Measurements from ENCODE around the genes RFX7 and MYZAP.

DNA sequence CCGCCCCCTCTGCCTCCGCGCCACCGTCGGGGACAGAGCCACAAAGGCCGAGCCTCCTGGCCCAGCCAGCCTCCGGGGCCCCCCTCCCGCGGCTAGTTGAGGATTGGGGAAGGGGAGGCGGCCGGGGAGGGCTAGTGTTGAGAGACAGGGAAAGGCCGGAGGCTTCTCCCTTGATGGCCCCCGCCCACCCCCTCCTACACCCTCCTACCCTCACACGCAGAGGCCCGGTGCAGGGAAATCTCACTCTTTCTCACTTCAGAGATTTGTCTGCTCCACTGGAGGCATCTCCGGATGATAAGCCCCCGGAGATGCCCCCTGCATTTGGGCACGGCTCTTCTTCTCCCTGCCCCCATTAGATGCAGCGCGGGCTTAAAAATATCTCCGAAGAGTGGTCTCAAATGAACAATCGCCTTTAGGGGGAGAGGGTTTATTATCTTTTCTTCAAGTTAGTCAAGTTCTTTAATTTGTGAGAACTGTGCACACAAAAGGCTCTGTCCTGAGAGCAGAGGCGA is 495 bp upstream of the PRTG start:
- PRO-cap, 2 experiments, result no peak in any of the 2 experiments

GRCh38 chr15:55910565-55911104 is 82.8 kb downstream of the NEDD4 start:
- PRO-cap, 2 experiments, result no peak in any of the 2 experiments

DNA sequence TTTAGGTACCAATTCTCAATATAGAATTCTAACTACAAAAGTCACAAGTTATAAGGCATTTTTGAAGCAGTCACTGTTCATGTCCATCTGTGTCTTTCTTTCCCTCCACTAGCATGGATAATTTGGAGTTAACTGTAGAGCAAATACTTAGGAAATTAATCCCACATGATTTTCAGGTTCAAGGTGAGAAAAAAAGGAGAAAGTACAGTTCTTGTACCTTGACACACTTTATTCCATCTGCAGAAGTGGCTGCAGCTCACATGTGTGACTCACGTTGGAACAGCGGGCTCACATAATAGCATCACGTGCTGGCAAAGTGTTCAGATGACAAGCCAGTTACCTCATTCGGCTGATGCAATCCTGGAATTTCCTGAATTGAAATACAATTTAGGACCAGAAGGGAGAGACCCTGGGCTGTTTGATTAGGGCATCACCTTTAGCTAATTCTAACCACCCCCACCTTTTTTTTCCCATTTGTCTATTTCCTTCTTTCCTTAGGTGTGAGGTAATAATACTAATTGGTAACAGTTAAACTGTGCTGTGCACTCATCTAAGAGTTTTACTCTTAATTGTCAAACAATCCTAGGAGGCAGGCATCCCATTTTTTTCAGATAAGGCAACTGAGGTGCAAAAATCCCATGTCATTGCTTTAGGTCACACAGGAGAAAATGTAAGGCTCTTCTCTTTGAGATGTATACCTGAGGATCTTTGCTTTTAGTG is 47.1 kb upstream of the NEDD4 start:
- PRO-cap, 2 experiments, result no peak in any of the 2 experiments

DNA sequence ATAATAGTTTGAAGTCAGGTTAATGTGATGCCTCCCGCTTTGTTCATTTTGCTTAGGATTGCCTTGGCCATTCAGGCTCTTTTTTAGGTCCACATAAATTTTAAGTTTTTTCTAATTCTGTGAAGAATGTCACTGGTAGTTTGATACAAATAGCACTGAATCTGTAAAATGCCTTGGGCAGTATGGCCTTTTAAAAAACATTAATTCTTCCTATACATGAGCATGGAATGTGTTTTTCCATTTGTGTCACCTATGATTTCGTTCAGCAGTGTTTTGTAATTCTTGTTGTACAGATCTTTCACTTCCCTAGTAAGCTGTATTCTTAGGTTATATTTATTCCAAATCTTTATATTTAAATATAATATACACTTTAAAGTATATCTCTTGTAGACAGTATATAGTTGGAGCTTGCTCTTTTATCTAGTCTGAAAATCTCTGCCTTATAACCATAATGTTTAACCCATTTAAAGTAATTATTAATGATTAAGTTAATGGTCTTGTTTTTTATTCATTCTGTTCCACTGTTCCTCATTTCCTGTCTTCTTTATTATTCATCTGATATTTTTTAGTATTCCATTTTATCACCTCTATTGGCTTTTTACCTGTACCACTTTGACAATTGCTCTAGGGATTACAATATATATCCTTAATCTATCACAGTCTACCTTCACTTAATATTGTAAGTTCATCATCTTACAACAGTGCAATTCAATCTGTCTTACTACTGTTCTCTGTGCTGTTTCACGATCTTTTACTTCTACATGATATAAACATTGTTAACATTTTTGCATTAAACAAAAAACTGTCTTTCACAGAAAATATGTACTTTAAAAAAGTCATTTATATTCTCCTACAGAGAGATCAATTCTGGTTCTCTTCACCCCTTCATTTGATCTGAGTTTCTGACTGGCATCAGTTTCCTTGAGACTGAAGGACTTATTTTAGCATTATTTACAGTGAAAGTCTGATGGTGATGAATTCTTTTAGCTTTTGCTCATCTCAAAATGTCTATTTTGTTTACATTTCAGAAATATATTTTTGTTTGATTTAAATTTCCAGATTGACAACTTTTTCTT is 22.3 kb downstream of the RFX7 start:
- PRO-cap, 2 experiments, result no peak in any of the 2 experiments

- PRO-cap, 2 experiments, result peak in 2 of 2 experiments; most common plus-strand start chr15:56243941 (in 1); most common minus-strand start chr15:56243835 (in 1)
Observed at GRCh38 chr15:56243554-56244104, at the start of gene RFX7. TSS of gene RFX7 (minus strand) at chr15:56243879.

DNA sequence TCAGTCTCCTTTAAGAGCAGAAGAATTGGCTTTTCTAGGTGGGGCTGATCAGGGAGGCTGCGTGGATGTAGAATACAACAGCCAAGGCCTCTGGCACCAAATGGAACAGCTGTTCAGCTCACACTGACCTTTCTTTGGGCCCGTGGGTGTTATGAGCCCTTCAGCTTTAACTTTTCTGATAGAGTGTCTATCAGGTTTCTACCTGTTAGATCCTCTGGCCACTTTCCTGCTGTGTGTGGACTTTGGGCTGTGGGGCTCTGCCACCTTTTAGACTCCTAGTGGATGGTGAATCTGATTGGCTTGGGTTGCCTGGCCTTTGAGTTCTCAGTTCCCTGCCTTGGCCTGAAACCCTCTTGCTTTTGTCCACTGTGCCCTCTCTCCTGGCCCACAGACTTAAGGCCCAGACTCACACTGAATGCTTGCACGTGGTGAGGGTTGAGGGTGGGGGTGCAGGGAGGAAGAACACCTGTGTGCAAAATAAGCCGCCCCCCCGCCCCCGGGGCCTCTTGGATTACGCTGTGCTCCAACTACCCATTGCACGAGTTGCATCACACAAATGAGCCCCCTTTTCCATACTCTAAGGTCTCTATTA is 1.3 kb upstream of the RFX7 start:
- PRO-cap, 2 experiments, result peak in 2 of 2 experiments; most common plus-strand start position 319 of the sequence (in 1); most common minus-strand start position 216 of the sequence (in 2)

- PRO-cap, 2 experiments, result no peak in any of the 2 experiments
Observed at GRCh38 chr15:57031408-57032019, 113.1 kb downstream of the TCF12 start.

GRCh38 chr15:57184940-57185785 is 191.1 kb upstream of the CGNL1 start:
- PRO-cap, 2 experiments, result no peak in any of the 2 experiments

DNA sequence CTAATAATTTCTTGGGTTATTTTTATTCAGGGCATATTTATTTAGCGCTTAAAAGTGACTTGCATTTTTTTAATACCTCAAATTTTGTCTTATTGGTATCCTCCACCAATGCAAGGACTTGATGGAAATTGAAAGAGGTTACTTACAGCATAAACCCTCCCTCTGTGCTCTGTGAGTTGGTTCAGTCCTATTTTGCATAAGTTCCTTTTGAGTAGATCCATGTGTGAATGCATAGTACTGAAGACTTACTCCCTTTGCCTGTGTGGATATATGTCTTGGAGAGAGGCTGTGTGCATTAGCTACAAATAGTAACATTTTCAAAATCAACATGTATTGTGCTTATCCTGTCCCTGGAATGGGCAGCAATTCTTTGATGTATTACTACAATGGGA is 157.1 kb upstream of the CGNL1 start:
- PRO-cap, 2 experiments, result no peak in any of the 2 experiments

DNA sequence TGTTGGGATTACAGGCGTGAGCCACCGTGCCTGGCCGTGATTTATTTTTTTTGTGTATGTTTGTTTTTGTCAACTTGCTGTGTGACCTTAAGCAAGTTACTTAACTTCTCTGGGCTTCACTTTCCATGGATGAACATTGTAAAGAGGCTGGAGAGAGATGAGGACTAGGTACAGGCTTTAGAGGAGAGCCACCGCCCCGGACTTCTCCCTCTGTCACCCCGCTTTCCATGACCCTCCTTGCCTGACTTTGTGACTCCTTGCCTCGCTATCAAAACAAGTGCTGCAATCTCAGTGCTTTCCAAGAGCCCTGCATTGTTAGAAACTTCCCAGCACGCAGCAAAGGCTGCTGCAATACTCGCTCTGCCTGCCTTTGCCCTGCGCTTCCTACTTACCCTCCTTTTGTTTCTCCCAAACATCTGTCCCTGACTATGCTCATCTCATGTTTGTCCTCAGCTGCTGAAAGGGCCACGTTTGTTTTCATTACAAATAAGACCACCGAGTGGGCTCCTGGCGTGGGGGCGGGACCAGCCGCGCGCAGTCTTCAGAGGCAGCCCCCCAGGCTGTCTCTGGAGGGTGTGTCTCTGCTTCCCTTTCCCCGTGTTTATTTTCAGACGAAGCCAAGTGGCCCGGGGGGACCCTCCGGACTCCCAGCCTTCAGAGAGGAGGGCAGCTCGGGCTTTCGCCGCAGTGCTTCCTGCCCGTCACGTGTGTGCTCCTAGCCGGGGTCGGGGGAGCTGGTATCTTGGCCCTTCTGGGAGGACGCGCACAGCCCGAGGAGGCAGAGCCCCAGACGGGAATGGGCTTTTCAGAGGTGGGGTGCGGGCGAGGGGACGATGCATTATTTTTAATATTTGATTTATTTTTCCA is 70.2 kb upstream of the CGNL1 start:
- PRO-cap, 2 experiments, result no peak in any of the 2 experiments

DNA sequence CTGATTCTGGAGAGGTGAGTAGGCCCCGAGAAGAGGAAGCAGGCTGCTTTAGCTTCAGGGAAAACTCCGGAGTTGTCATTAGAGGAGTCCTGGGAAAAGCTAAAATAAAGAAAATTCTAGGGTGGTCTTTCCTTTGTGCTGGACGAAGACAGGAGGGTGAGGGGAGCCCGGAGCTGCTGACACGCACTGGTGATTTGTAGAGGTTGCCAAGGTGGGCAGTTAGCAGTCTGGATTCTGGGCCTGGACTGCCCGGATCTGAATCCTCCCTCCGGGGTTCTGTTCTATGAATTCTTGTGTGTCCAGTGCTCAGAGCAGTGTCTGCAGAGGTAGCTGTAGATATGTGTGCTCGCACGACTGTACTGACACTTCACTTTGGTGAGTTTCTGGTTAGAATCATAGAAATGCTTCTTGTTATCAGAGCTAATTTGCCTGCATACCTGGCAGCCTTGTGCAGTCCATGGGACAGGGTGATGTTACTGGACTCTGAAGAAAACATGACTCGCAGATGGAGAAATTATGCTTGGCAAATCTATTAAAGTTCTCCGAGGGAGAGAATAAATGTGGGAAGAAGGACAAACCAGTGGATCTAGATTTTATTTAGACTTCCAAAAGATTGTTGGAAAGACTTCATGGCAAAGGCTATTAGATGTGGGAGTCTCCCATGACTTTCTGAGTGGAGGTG is 12.1 kb downstream of the CGNL1 start:
- PRO-cap, 2 experiments, result no peak in any of the 2 experiments

GRCh38 chr15:57411859-57412412 is 35.6 kb downstream of the CGNL1 start:
- PRO-cap, 2 experiments, result no peak in any of the 2 experiments

- PRO-cap, 2 experiments, result no peak in any of the 2 experiments
Observed at GRCh38 chr15:57485688-57486381, 105.9 kb upstream of the MYZAP start.

GRCh38 chr15:57518264-57518584 is 73.5 kb upstream of the MYZAP start:
- PRO-cap, 2 experiments, result no peak in any of the 2 experiments

- PRO-cap, 2 experiments, result no peak in any of the 2 experiments
Observed at GRCh38 chr15:57524250-57524779, 67.4 kb upstream of the MYZAP start.

GRCh38 chr15:57578330-57578783 is 13.3 kb upstream of the MYZAP start:
- PRO-cap, 2 experiments, result no peak in any of the 2 experiments

DNA sequence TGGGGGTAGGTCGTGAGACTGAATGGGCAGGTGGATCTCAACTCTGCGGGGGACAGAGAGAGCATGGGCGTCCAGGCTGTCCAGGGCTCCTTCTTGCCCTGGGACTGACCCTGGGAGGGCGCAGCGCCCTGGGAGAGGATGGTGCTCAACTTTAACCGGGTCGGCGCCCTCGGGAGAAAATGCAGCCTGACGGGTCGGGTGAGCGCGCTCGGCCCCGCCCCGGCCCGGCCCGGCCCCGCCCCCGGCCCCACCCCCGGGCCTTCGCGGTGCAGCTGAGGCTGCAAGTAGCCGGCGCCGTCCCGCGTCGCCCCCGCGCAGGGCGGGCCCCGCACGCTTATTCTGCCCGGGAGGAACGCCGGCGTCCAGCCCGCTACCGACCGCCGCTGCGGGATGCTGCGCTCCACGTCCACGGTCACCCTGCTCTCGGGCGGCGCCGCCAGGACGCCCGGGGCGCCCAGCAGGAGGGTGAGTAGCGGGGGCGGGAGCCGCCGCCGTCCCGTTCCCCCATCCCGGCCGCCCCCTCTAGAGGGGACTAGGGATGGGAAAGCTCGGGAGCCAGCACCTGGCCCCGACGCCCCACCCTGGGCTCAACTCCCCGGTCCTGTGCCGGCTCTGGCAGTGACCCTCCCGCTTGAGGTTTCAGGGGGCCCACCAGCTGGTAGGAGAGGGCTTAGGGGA is at the start of gene MYZAP:
Gene MYZAP (plus strand): TSS at position 260 of the 678 bp plus-strand sequence.
- PRO-cap, 2 experiments, result peak in 2 of 2 experiments; most common plus-strand start position 283 of the sequence (in 2); most common minus-strand start position 106 of the sequence (in 2)

GRCh38 chr15:57607568-57608242 is 16.0 kb downstream of the MYZAP start:
- PRO-cap, 2 experiments, result peak in 1 of 2 experiments; most common plus-strand start chr15:57607897 (in 1); most common minus-strand start chr15:57607659 (in 1)

GRCh38 chr15:58284281-58284761 is 146.1 kb downstream of the AQP9 start:
- PRO-cap, 2 experiments, result peak in 1 of 2 experiments; most common plus-strand start chr15:58284535 (in 1); most common minus-strand start chr15:58284360 (in 1)

DNA sequence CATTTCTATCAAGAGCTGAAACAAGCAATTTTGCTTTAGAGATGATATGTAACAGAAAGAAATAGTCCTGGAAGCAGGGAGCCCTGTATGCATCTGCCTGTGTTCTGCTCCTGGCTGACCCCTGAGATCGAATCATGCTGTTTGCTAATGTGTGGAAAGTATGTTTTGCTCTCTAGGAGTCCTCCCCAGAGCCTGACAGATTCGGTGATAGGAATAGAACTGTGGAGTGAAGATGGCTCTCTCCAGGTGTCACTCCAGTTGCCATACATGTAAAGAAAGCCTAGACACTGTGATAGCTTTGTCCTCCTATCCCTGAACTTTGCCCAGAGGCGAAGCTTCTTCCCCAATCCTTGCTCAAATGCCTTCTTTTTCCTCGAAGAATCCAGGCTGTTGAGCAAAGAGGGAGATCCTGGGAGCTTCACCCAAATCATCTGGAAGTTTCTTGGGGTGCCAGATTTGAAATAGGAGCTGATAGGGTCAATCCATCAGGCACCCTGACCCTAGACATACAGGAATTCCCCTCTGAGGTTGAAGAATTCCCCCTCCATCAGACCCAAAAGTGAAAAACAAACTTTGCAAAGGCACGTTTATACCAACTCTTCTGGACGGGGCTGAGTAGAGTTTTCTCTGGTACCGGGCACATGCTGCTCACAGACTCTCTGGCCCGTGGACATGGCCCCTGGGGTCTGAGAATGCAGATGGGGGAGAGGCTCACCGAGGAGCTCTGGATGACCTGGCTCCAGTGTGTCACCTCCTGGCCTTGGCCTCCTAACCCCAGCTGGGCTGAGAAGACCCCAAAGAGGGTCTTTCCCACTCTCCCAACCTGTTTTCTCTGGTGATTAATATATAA is 11.4 kb upstream of the LIPC start:
- PRO-cap, 2 experiments, result no peak in any of the 2 experiments